ENCODE data around the genes ZNF282, ZNF212 and ZNF777.

GRCh38 chr7:144834344-144834794, 1.5 kb downstream of the TPK1 start:
- PRO-cap, result no peak
- RAMPAGE, long total RNA, 4 experiments, result no peak in any of the 4 experiments

DNA sequence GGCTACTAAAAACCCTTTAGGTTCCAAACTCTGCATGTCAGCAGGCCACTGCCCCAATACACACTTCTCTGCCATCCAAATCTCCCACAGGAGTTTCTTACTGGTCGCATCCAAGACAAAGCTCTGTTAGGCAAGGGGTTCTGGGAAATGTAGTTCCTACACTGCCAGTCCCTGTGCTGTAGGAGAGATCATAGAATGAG, 757.0 kb upstream of the C7orf33 start:
- PRO-cap, result no peak
- RAMPAGE, long total RNA, 4 experiments, result no peak in any of the 4 experiments

- PRO-cap, result no peak
- RAMPAGE, long total RNA, 4 experiments, result no peak in any of the 4 experiments
These were observed 143.3 kb upstream of the C7orf33 start for GRCh38 chr7:148447319-148447655.

- PRO-cap, result bidirectional peak, plus-strand start at chr7:148699718, minus-strand start at chr7:148699505
- RAMPAGE, long total RNA, 4 experiments, result no peak in any of the 4 experiments
These were observed 1.0 kb downstream of the CUL1 start for GRCh38 chr7:148699420-148700476.

- PRO-cap, result no peak
- RAMPAGE, long total RNA, 4 experiments, result no peak in any of the 4 experiments
These were observed 75.8 kb downstream of the CUL1 start for GRCh38 chr7:148774383-148774978.

DNA sequence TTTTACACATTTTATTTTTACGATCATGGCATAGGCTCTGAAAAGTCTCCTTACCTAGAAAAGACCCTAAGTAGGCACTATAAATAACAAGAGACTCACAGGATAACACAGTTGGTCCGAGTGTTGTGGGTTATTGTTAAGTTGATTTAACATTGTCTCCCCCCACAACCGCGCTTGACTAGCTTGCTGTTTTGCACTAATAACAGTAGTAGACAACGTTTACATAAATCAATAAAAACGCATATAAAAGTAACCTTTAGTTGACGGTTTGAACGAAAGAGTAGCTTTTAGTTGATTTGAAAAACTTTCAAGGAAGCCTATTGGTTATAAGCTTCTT, 57.3 kb upstream of the EZH2 start:
- PRO-cap, result bidirectional peak, plus-strand start at position 110 of the sequence, minus-strand start outside the sequence
- RAMPAGE, long total RNA, 4 experiments, result no peak in any of the 4 experiments

DNA sequence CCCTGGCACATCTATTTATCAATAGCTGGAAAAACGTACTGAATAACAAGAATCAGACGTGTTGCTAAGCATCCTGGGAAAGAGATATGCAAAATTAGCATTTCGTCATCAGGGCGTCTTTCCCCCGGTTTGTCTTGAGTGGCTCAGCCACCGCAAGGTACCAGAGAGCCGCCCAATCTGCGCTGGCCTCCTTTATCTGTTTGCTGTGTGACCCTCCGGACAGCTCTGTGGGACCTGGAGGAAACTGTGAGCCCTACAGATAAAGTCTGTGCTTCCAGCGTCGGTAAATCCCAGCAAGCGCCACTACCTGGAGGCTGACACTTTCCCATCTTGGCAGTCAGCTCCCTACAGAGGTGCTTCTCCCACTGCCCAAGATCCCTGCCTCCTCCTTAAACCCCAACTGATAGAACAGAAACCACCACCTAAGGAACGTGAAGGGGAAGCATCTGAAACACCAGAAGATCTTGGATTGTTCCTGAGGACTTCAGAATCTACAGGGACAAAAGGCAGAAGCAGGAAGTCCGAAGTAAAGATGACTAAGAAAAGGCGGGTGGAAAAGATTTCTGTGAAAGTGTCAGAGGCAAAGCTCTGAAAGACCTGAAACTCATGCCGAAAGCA, 40.8 kb downstream of the PDIA4 start:
- PRO-cap, result no peak
- RAMPAGE, long total RNA, 4 experiments, result no peak in any of the 4 experiments

GRCh38 chr7:149195067-149196225, at the start of gene ZNF282:
Gene ZNF282 (plus strand): TSS chr7:149195546.
- PRO-cap, result unidirectional peak, plus-strand start at chr7:149195513
- RAMPAGE, long total RNA, 4 experiments, result start-site peak on the plus strand in 3 of 4 experiments, at chr7:149195465-149195604 at its widest, 18 to 372 reads per replicate

DNA sequence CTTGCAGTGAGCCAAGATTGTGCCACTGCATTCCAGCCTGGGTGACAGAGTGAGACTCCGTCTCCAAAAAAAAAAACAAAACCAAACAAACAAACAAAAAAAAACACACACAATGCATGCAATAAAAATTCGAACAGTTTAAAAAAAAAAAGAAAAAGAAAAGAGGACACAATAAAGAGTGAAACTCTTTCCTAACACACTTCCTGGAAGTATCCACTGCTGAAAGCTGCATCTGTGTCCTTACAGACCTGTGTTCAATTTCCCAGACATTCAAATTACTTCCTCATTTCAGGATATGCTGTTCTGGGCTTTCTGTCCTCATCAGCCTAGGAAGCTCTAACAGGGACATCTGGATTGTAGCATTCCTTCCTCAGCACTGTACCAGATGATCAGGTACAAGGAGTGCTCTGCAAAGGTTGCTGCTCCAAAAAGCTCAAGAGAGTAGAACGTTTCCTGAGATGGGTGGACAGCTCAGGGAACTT, 10.8 kb upstream of the ZNF212 start:
- PRO-cap, result no peak
- RAMPAGE, long total RNA, 4 experiments, result no peak in any of the 4 experiments

- PRO-cap, result bidirectional peak, plus-strand start at chr7:149239698, minus-strand start at chr7:149239476; unidirectional peak, plus-strand start at chr7:149239698
- RAMPAGE, long total RNA, 4 experiments, result start-site peak on the plus strand in 2 of 4 experiments, at chr7:149239630-149239705 at its widest, 15 to 27 reads per replicate
These were observed at the start of gene ZNF212 for GRCh38 chr7:149239301-149239941. Gene ZNF212 (plus strand): TSS chr7:149239651.

GRCh38 chr7:149287397-149288342, 25.7 kb downstream of the ZNF783 start:
- PRO-cap, result no peak
- RAMPAGE, long total RNA, 4 experiments, result no peak in any of the 4 experiments

DNA sequence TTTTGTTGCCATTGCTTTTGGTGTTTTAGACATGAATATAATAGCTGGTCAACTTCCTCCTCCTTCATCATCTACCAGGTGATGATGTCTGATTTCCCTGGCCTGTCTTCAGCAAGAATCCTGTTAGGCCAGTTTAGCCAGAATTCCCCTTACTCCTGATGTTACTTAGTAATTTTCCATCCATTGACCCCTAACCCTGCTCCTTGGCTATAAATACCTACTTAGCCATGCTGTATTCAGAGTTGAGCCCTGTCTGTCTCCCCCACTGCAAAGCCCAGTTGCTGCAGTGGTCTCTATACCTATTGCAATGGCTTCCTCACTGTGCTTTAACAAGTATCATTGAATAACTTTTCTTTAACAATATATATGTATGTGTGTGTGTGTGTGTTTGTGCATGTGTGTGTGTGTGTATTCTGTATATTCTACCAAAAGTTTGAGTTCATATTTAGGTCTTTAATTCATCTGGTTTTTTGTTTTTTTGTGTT, 91.3 kb downstream of the ZNF777 start:
- PRO-cap, result no peak
- RAMPAGE, long total RNA, 4 experiments, result no peak in any of the 4 experiments

DNA sequence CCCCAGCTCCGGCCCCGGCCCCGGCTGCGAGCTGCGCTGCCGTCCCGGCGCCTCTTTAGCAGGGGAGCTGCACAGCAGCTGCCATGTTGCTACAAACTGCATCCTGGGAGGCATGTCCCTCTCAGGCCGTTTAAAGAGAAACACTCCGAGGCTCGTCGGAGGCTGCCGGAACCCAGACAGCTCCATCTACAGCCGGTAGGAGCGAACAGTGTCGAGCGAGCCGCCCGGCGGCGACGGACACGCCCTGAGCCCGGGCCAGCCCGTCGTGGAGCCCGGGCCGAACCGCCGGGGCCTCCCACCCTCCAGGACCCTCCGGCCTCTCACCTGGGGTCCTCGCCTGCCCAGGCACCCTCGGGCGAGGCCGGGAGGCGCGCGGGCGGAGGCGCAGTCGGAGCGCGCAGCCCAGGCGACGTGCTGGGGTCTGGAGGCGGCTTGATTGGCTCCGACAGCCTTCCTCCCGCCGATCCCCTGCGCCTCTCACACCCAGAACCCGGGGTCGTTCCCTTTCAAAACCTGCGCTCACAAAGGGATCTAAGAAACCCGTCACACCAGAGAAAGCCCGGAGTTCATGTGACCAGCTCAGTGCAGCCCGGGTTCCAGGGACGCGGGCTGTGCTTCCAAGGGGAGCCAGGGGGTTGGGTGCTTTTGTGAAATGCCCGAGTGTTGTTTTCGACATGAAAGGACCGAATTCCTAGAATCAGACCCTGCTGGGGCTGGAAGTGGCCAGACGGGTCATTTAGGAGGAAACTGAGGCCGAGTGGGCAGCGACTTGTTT, at the start of gene ZNF777:
Gene ZNF777 (minus strand): TSS at position 572 of the 775 bp plus-strand sequence.
- PRO-cap, result no peak
- RAMPAGE, long total RNA, 4 experiments, result no peak in any of the 4 experiments

DNA sequence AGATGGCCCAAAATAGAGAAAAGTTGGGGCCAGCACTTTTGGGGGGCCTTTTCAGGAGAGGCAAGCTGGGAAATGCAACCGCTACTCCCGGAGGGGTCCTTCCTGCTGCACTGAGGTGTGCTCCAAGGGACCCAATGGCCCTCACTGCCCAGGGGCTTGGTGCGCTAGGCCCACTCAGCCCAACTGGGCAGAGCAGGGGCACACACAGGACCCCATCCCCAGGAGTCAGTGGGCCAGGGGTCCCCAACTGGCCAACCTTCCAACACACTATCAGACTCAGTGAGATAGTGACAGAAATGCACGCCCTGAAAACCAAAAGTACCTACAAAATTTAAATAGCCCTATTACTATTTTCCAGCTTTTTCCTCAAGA, 12.9 kb upstream of the ZNF777 start:
- PRO-cap, result no peak
- RAMPAGE, long total RNA, 4 experiments, result no peak in any of the 4 experiments

DNA sequence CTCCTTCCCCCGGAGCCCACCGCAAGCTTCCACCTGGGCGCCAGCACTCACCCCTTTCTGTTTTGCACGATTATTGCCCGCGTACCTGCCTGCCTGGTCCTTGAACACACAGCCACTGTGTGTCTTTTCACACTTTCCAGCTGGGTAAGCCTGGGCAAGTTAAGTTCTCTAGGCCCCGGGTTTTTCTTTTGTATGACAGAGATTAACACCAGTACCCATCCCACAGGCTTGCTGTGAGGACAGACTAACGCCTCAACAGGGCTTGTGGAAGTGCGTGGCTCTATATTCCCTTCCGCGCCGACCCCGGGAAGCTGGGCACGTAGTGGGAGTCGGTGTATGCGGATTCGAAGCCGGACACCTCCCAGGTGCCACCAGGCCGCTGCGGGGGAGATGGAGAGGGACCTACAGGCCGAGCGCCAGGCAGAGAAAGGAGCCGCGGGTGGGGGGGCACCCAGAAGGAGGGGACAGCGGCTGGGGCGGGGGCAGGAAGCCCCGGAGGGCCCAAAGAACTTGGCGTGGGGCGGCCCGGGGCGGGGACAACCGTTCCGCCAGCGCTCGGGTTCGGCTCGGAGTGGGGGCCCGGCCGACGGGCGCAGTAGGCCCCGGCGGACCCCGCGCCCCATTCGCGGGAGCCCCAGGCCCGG, 731 bp downstream of the ZNF746 start:
- PRO-cap, result no peak
- RAMPAGE, long total RNA, 4 experiments, result no peak in any of the 4 experiments

DNA sequence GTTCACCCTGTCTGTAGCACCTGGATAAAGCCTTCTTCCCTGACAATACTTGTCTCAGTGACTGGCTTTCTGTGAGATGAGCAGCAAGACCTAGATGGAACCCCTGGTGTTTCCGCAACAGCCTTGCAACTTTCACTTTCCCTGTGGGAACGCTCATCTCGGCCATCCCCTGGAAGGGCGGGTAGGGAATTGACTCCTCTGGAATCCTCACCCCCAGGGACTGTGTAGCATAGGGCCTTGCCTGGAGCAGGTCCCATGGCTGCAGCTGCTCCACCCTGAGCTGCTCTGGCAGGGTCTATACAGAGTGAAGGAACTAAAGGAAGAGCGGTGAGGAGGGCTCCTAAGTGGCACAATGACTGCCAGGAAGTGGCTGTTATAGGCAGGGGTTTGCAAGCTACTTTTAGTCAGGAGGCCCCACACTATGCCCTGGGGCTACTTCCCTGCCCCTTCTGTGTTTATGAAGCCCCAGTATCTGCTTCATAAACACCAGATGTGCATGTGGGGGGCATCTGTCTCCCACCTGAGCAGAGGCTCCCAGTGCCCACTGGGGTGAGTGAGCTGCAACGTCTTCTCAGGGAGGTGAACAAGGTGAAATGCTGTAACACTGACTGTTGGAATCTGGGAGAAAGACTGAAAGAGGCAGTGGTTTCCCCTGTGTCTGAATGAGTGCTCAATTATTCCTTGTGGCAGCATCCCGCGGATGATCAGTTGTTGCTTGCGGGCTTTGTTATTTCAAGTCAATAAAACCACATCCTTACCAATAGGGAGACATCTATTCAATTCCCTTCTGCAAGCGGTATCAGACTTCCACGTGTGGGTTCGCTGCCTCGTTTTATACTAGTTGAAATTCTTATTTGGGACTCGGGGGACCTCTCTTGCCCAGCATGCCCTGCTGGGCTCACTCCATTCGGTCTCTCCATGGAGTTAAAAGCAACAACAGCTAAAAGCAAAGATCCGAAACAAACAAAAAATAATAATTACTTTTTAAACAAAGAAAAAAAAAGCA, 51.1 kb upstream of the ZNF746 start:
- PRO-cap, result no peak
- RAMPAGE, long total RNA, 4 experiments, result no peak in any of the 4 experiments

- PRO-cap, result no peak
- RAMPAGE, long total RNA, 4 experiments, result no peak in any of the 4 experiments
These were observed 67.5 kb upstream of the ZNF746 start for GRCh38 chr7:149564926-149565620.

GRCh38 chr7:149594935-149595517, 97.4 kb upstream of the ZNF746 start:
- PRO-cap, result no peak
- RAMPAGE, long total RNA, 4 experiments, result no peak in any of the 4 experiments

DNA sequence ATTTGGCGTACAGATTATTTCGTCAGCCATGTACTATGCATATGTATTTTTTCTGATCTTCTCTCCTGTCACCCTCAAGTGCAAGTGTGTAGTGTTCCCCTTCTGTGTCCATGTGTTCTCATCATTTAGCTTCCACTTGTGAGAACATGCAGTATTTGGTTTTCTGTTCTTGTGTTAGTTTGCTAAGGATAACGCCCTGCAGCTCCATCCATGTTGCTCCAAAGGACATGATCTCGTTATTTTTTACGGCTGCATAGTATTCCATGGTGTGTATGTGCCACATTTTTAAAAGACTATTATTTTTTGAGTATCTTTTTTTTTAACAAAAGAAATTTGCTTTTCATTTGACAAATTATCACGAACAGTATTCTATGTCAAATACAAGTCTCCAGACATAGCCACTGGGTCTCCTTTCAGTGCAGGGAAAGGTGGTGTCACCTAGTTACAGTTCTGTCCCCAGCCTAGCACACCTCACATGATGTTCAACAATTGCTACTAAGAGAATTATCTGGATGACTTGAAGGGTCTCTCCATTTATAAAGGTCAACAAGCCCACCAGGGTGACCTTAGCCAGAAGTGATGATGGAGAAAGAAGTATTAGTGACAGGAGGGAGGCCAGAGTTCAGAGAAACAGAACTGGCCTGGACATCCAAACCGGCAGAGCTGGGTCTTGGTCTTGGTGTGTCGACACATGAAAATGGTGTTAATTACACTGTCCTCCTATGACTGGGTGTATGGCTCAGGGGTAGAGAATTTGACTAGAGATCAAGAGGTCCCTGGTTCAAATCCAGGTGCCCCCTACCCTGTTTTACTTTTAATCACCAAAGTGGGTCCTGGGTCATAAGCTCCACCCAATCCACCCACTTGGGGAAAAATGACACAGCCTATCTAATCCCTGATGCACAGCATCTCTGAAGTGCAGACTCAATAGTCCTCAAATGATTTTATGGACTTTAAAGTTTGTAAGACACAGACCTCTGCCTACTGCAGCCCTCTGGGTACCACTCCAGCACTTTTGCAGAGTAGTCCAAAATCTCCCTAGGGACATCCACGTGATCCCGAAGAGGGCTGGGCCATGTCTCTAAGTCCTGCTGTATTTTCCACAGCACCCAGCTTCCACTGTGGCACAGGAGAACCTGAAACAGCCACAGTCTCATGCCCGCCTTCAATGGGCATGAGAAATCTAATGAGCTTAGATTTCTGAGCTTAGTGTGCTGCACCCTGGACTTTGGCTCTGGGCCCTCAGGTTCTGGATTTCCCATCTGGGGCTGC, 106.7 kb upstream of the KRBA1 start:
- PRO-cap, result no peak
- RAMPAGE, long total RNA, 4 experiments, result no peak in any of the 4 experiments

GRCh38 chr7:149612907-149613612, 101.7 kb upstream of the KRBA1 start:
- PRO-cap, result no peak
- RAMPAGE, long total RNA, 4 experiments, result start-site peak on the minus strand in 1 of 4 experiments, at chr7:149613063-149613329 at its widest, 18 to 21 reads per replicate

Measured in suprapubic skin (tissue), 4 donors.